Measurements from ENCODE around the genes CASTOR1 and SMTN.

DNA sequence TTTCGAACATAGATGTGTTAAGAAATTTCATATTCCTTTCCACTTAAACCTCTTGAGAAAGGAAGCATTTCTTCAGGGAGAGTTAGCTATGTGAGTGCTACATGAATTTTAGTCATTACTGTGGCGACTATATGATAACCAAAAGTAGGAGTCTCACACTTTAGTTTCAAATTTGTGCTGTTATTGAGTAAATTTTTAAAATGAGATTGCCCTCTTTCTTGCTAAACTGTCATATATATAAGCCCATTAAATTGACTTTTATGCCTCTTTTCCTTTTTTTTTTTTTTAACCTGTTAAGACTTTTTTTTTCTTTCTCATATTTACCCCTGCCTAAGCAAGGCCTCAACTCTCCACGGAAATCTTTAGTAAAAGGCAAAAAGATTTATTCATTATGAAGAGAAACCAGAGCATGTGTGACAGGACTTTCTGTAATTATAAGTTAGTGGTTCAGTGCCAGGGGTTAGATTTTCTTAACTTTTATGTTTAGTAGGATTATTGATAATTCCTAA is 27.5 kb downstream of the MTMR3 start:
- PRO-cap, 2 experiments: no peak in any of the 2 experiments

DNA sequence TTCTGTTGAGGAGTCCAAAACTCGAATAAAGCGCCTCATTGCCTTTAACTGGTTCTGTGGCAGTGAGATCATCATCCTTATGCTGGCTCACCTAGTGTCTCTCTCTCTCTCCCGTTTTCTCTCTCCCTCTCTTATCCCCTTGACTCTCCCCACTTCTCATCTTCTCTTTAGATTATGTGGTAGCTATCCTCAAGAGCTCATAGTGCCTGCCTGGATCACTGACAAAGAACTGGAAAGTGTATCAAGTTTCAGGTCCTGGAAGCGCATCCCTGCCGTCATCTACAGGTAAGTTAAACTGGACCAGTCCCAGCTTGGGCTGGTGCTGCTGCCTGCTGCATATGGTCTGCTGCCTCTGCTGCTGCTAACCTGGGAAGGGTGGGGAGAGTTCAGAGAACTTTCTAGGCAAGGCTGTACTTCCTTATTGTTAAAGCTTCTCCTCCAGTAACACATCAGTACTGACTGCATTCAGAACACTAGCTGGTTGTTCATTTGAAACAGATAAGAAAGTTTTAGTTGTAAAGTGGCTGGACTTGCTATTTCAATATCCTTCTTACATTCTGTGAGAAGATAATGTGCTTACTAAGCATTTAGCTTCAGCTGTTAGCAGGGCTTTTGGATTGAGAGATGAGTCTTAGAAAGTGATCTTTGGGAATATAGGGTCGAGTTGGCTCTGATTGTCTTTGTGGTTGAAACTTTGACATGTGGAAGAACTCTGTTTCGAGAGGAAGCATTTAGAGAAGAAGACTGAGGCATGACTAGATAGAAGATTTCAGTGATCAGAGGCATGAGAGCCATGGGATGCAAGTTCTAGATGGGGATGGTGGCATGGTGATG is 77.3 kb upstream of the HORMAD2 start:
- PRO-cap, 2 experiments: no peak in any of the 2 experiments

- PRO-cap, 2 experiments: no peak in any of the 2 experiments
Observed at GRCh38 chr22:30182390-30182695, 64.2 kb downstream of the LIF start.

- PRO-cap, 2 experiments: no peak in any of the 2 experiments
Observed at GRCh38 chr22:30246982-30247112, 288 bp upstream of the LIF start.

- PRO-cap, 2 experiments: peak in 1 of 2 experiments; most common plus-strand start chr22:30251951 (in 1)
Observed at GRCh38 chr22:30251555-30252051, 5.0 kb upstream of the LIF start.

DNA sequence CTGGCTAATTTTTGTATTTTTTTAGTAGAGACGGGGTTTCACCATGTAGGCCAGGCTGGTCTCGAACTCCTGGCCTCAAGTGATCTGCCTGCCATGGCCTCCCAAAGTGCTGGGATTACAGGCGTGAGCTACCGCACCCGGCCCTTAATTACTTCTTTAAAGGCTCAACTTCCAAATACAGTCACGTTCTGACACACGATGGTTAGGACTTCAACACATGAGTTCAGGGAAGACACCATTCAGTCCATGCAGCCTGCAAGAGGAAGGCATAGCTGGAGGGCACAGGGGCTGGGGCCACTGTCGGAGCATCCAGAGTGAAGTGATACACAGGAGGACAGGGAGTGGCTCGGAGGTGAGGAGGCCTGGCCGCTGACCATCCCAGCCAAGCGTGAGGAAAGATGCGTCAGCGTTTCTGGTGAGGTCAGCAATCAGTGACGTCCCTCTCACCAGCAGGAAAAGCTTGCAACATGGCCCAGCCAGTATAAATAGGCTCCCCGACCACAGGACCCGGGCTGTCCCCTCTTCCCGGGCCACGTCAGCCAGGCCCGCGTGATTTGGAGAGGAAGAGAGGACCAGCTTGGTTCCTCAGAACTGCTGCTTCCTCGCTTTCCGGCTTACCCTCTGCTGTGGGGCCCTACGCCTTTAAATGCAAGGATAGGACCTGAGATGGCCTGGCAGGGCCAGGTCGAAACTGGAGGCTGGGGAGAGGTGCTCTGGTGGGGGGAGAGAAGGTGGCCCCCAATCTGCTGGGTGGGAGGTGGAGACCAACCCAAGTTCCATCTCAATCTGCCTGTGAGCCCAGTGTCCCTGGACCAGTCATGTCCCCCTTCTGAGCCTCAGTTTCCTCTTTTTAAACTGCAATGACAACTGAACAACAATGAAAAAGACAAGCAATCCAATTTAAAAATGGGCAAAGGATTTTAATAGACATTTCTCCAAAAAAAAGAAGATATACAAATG is 4.2 kb upstream of the OSM start:
- PRO-cap, 2 experiments: no peak in any of the 2 experiments

DNA sequence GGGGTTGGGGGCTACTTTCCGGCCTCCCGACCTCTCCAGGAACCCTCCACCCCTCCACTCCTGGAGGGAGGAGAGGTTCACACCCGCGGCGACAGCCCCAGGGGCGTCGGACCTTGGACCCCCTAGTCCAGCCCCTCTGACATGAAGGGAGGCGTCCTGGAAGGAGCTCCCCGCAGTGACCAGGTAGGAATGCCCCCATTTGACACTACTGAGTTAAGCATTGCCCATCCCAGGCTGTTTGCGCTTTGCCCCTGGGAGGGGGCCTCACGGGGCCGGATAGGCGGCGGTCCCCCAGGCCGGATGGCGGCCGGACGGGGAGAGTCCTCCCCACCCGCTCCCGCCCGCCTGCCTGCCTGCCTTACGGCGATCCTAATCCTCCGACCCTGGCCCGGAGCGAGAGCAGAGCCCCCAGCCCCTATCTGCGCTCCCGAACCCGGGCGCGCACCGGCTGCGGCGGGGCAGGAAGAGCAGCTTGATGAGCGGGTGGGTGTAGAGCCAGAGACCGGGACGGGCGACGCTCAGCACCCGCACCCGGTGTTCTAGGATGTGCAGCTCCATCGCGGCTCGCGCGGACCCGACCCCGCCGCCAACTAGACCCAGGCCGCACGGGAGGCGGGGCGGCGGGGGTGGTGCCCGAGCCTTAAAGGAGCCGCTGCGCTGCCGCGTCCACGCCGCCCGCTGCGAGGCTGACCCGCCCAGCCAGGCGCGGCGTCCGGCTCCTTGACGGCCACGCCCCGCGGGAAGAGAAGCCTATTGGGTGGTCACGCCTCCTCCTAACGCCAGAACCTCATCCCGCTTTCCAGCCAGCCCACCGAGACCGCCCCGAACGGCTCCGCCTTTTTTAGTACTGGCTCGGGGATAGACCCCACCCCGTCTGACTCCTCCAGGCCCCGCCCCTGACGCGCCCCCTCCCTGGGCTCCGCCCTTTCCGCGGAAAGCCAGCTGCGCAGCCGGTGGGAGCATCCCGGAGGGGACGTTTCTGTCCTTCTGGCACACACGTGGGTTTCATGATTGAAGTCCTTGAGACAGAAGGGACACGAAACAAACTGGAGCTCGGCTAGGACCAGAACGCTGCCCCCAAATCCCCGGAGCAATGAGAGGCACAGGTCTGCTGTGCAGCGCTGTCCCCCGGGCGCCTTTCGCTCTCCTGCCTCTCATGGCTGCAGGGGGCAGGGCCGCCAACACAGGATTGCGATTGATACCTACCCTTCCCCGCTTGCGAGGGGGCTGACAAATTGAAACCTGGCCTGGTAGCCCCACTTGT is at the start of gene CASTOR1:
CASTOR1 (minus strand) TSS at position 566 of the 1,264 bp plus-strand sequence.
- PRO-cap, 2 experiments: peak in 2 of 2 experiments; most common plus-strand start position 945 of the sequence (in 2); most common minus-strand start position 592 of the sequence (in 2)

- PRO-cap, 2 experiments: peak in 2 of 2 experiments; most common plus-strand start chr22:30305793 (in 2); most common minus-strand start chr22:30305631 (in 1)
Observed at GRCh38 chr22:30305477-30305910, 16.2 kb upstream of the CASTOR1 start.

- PRO-cap, 2 experiments: no peak in any of the 2 experiments
Observed at GRCh38 chr22:30342057-30342600, 14.6 kb downstream of the SF3A1 start.

GRCh38 chr22:30413595-30414194 is 11.9 kb upstream of the MTFP1 start:
- PRO-cap, 2 experiments: no peak in any of the 2 experiments

GRCh38 chr22:30578642-30579520 is 4.4 kb upstream of the GAL3ST1 start:
- PRO-cap, 2 experiments: no peak in any of the 2 experiments

DNA sequence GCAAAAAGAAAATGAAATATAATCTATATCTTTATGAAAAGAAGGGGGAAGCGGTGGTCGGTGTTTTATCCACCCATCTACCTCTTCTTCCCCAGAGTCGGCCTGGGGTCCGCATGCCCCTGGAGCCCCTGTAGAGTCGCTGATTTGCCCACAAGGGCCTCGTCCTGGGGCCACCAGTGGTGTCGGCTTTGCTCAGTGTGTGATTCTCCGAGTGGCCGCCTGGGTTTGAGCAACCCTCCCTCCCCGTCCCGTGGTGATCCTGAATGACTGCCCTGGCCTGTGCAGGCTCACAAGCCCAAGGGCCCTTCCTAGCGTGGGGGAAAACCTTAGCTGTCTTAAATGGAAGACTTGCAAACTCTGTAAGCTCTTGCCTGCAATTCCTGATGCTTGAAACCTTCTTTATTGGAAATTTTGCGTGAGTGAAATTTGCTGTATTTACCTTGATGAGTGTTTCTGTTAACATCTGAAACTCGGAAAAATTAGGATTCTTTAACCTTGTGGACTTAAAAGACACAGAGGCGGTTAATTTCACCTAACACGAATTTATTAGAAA is 128.4 kb downstream of the OSBP2 start:
- PRO-cap, 2 experiments: no peak in any of the 2 experiments

- PRO-cap, 2 experiments: no peak in any of the 2 experiments
Observed at GRCh38 chr22:30941883-30942462, 26.6 kb downstream of the MORC2 start.

- PRO-cap, 2 experiments: no peak in any of the 2 experiments
Observed at GRCh38 chr22:30970314-30970842, 1.8 kb upstream of the MORC2 start.

- PRO-cap, 2 experiments: peak in 2 of 2 experiments; most common plus-strand start chr22:31081318 (in 2); most common minus-strand start chr22:31081164 (in 2)
Observed at GRCh38 chr22:31080288-31081491, at the start of gene SMTN. SMTN (plus strand) TSS chr22:31081318.

GRCh38 chr22:31090139-31090406 is 9.0 kb downstream of the SMTN start:
- PRO-cap, 2 experiments: no peak in any of the 2 experiments

DNA sequence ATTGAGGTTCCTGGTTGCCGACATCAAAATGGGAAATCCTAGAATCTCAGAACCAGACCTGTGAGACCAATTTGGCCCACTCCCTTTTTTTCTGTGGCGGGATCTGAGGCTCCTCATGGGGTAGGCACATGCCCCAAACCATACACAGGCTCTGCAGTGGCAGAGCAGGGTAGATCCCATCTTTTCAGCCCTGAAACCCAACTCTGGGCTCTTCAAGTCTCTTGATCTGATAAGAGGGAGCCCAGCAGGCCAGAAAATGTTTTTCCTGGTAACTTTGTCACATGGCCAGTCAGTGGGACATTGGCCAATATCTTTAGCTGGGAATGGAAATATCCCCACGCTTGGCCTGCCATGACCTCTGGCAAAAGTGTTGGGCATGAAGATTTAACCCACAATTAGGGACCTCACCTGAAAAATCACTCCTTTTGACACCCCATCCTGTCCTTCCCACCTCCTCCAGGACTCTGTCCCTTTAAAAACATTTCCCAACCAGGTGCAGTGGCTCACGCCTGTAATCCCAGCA is 8.1 kb downstream of the INPP5J start:
- PRO-cap, 2 experiments: no peak in any of the 2 experiments

GRCh38 chr22:31210666-31211494 is 1.2 kb upstream of the LIMK2 start:
- PRO-cap, 2 experiments: no peak in any of the 2 experiments

DNA sequence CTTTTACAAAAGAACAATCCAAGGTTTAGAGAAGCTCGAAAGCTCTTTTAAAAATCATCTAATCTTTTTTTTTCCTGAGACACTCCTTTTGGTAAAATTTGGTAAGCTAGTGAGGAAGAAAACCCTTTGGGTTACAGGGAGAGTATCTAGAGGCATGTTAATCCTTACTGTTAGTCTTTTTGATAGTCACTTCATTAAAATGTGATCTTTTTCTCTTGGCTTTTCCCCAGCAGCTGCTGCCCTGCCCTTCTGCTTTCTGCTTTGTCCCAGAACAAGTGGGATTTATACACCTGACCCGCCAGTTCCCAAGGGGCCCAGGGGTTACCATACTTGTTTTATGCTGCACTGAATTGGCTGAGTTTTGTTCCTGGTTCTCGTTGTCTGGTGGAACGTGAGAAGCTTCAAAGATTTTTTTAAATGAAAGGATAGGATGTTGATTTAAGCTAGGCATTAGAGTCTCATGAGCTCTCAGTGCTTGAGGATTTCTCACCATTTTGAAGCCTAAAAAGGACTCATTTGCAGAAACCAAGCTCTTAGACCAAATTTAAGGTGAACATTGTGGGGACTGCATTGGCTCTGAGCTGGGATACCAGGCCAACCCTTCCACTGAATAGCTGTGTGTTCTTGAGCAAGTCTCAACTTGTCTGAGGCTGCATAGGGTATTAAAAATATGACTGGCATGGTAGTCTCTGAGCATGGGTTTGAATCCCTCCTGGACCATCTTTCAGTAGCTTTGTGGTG is 6.5 kb downstream of the LIMK2 start:
- PRO-cap, 2 experiments: no peak in any of the 2 experiments

DNA sequence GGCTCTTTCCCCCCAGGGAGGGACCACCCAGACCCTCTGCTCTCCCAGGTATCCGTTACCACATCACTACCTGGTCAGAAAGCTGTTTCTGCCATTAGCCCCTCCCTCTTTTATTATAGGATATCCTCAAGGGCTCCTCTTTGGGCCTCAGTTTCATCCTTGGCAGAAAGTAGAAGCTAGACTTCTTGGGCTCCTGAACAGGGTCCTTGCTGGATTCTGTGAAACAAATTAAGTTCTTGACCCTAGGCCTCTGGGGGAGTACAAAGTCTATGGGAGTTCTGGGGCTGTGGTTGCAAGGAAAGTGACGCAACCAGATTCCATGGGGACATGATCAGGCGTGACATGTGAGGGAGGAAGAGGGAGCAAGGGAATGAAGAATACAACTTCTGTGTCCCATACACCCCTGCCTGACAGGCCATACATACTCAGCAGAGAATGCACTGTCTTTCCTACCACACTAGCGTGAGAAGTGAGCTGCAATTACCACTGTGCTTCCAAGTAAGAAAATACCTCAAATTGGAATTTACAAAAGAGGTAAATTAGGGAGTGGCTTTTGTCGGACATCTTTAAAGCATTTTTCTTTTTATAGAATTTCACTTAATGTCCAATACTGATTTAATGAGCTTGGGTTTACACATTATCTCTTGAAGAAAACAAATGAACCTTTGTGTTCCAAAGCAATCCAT is 38.7 kb downstream of the LIMK2 start:
- PRO-cap, 2 experiments: no peak in any of the 2 experiments